Thyroid gland (tissue), 7 donors: ENCODE results near the genes ZBTB46 and ZNF512B.

- PRO-cap, 2 experiments: no peak in any of the 2 experiments
- RAMPAGE, long total RNA, 5 experiments: no peak in any of the 5 experiments
Observed at GRCh38 chr20:63765144-63765597, 25.6 kb downstream of the SLC2A4RG start.

DNA sequence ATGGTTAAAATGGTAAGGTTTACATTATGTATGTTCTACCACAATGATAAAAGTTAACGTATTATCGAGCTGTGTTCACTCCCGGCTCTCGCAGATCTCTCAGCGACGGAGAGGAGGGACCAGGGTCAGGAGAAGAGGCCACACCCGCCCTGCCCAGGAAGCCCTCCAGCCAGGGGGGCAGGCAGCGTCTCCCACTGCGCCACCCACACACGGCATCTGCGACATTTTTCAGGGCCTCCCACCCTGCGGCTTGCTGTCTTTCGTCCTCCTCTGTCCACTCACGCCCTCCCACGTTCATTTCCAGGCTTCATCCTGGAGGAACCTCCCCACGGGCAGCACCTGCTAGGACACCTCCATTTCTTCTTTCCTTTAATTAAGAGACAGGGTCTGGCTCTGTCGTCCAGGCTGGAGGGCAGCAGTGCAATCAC, 43.3 kb downstream of the ZBTB46 start:
- PRO-cap, 2 experiments: no peak in any of the 2 experiments
- RAMPAGE, long total RNA, 5 experiments: no peak in any of the 5 experiments

DNA sequence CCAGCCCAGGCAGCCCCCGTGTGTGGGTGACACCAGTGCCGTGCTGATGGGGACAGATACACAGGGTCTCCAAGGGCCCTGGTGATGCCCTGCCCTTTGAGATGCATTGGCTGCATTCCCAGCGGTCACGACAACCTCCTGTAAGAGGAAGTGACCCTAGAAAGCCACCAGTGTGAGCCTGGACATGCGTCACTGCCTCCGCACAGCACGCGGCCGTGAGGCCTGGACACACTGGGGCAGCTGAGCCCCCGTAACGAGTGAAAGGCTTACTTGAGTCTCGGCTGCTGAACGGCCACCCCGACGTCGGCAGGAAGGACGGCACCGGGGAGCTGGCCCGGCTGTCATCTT, 41.5 kb downstream of the ZBTB46 start:
- PRO-cap, 2 experiments: no peak in any of the 2 experiments
- RAMPAGE, long total RNA, 5 experiments: no peak in any of the 5 experiments

DNA sequence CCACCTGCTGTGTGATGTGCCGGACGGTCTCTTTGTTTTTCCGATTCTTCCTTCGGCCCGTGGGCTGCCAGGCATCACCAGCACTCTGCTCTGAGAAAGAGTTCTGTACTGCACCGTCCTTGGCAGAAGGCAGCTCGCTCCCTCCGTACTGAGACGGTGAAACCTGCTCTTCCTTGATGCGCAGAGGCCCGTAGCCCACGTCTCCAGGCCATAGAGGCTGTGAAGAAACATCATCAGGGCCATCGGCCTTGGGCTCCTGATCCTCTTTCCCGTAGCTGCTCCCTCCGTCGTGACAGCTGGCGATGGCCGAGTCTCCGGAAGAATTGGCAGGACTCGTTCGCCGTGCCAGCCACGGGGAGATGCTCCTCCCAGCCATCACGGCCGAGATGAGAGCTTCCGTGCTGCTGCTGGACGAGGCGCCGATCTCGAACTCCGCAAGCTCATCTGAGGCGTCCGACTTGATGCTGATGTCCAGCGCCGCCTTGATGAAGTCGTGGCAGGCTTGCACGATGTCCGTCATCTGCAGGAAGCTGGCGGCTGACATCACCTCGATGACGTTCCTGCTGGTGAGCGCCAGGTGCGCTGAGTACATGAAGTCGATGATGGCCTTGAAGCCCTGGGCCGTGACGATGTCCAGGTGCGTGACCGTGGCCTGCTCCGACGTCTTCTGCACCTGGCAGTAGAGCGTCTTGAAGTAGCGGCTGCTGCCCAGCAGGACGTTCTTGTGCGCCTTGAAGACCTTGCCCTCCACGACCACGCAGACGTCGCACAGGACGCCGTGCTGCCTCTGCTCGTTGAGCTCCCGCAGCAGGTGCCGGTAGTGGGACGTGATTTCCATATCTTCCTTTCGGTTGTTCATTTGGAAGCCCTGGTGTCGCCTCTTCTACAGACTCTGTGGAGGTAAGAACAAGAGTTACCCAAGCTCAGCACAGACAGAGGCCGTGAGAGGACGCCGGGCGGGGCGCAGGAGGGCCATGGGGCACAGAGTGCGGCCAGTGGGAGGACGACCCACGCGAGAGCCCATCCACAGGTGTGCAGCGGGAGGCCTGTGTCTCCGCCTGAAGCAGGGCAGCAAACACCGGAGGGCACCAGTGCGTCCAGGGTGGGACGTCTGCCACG, 40.8 kb downstream of the ZBTB46 start:
- PRO-cap, 2 experiments: no peak in any of the 2 experiments
- RAMPAGE, long total RNA, 5 experiments: no peak in any of the 5 experiments

DNA sequence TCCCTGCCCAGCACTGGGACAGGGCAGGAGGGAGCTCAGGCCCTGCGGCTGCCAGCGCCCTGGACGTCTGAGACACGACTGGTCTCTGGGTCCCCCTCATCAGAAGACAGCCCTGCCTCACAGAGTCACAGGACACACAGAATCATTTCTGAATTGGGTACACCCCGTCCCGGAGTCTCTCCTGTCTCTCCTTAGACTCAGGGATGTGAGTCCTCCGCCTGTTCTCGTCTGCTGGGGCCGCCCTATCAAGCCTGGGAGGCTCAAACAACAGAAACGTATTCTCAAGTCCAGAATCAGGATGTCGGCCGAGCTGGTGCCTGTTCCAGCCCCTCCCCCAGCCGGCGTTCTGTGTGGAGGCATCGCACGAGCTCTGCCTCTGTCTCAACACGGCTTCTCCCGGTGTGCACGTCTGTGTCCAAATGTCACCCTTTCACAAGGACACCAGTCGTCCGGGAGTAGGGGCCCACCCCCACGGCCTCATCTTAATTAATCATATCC, 39.4 kb downstream of the ZBTB46 start:
- PRO-cap, 2 experiments: no peak in any of the 2 experiments
- RAMPAGE, long total RNA, 5 experiments: no peak in any of the 5 experiments

DNA sequence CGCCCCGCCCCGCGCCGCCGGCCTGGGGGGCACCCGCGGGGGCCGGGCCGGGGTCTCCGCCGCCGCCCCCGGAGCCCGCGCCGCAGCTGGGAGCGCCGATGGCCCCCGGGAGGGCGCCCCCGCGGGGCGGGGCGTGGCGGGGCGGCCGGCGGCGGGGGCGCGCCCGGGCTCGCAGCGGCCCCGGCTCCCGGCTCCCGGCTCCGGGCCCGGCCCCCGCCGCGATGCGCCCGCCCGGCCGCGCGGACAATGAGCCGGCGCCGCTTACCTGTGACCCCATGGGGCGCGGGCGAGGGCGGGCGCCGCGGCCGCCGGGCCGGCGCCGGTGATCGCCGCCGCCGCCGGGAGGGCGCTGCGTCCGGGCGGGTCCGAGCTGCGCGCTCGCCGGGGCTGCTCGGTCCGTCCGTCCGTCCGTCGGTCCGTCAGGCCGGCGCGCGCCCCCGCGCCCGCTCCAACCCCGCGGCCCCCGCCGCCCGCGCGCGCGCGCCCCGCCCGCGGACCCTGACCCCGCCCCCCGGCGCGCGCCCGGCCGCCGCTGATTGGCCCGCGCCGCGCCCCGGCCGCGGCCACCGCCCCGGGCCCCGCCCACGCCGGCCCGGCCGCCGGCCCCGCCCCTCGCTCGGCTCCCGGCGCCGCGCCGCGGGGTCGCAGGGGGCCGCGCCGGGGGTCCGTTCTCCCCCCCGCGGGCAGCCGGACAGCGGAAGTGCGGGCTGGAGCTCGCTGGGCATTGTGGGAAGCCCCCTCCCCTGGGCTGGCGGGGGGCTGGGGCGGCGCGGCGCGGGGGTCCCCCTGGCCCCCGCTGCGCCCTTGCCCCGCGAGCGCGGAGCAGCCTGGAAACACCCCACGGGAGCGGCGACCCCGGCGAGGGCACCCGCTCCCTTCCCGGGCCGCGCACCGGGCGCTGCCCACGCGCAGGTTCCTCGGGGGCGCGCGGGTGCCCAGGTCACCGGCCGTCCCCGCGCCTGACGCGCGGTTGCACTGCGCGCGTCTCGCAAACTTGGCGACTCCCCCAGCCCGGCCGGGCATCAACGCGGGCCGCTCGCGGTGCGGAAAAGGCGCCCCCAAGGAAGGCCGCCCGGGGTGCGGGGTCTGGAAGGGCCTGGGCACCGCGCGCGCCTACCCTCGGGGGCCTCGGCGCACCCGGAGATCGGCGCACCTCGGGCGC, at the start of gene ZBTB46:
ZBTB46 (minus strand) TSS at position 433 of the 1,162 bp plus-strand sequence.
- PRO-cap, 2 experiments: peak in 2 of 2 experiments; most common plus-strand start position 144 of the sequence (in 1); most common minus-strand start position 84 of the sequence (in 2)
- RAMPAGE, long total RNA, 5 experiments: no peak in any of the 5 experiments

GRCh38 chr20:63848577-63848886, 12.8 kb upstream of the ABHD16B start:
- PRO-cap, 2 experiments: no peak in any of the 2 experiments
- RAMPAGE, long total RNA, 5 experiments: no peak in any of the 5 experiments

DNA sequence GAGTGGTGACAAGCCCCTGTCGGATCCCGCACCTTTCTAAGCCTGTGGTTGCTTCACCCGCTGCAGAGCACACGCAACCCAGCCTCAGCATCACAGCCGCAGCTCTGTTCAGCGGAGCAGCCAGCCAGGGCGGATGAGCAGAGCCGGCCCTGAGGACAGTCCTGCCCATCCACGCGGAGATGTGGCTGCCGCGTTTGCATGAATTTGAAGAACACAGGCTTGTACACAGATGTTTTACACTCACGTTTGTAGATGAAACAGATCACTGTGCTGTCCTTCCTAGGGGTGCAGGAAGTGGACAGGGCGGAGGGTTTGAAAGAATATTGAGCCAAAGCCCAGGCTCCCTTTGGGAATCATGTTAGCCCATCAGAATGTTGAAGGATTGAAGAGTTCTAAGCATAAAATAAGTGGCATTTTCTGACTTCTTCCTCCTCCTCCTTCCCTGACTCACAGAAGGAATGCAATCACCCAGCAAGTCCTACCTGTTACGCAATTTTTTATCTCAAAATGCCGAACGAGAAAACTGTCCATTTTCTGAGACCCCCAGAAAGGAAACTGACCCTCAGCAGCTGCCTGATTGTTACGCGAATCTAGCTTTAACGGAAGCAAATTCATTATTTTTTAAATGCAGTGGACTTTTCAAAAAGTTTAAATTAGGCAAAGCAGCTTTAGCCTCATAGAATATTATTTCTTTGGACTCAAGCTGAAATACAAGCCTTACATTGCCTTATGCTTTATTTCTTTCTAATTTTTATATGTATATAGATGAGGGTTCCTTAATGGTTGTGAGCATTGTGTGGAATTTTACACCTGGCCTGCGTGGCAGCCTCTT, 4.8 kb upstream of the DNAJC5 start:
- PRO-cap, 2 experiments: no peak in any of the 2 experiments
- RAMPAGE, long total RNA, 5 experiments: no peak in any of the 5 experiments

GRCh38 chr20:63909697-63910262, 14.9 kb downstream of the DNAJC5 start:
- PRO-cap, 2 experiments: no peak in any of the 2 experiments
- RAMPAGE, long total RNA, 5 experiments: no peak in any of the 5 experiments

DNA sequence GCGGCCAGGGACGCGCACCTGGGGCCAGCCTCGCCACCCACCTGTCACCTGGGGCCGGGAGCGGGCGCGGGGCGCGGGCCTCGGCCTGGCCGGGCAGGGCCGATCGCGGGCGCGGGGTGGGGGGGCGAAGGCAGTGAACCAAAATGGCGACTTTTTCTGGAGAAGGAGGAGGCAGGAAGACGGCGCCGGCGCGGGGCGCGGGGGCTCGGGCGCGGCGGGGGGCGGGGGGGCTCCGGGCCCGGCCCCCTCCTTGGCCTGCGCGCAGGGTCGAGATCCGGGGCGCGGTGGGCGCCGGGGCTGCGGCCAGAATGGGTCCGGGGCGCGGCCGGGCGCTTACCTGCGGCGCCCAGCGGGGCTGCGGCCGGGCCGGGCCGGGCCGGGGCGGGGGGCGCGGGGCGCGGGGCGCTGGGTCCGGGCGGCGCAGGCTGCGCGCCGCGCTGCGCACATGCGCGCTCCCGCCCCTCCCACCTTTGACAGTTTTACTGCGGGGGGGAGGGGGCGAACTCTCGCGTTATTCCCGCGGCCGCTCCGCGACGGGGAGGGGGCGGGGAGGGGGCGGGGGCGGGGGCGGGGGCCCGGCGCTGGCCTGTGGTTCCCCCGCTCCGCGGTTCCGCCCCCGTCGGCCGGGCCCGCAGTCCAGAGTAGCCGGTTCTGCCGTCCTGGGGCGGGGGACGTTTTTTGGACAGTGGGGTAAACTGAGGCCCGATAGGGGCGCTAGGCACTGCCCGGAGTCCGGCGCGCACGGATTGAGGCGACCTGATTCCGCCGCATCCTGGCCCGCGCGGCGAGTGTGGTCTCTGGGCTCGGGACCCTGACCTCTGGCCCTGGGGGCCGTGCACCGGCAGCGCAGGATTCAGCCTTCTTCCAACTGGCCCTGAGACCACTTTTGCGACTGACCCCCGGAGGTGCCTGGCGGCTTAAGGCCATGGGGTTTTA, at the start of gene ZNF512B:
ZNF512B (minus strand) TSS at position 454 of the 936 bp plus-strand sequence.
- PRO-cap, 2 experiments: peak in 2 of 2 experiments; most common plus-strand start position 163 of the sequence (in 1); most common minus-strand start position 472 of the sequence (in 2)
- RAMPAGE, long total RNA, 5 experiments: start-site peak on the minus strand in 1 of 5 experiments, centred at position 386 of the sequence, 82 reads per replicate

GRCh38 chr20:63975008-63975497, 4.4 kb downstream of the SAMD10 start:
- PRO-cap, 2 experiments: no peak in any of the 2 experiments
- RAMPAGE, long total RNA, 5 experiments: no peak in any of the 5 experiments

GRCh38 chr20:63979799-63980706, 611 bp upstream of the SAMD10 start:
- PRO-cap, 2 experiments: peak in 1 of 2 experiments; most common plus-strand start chr20:63980181 (in 1); most common minus-strand start chr20:63979988 (in 1)
- RAMPAGE, long total RNA, 5 experiments: no peak in any of the 5 experiments

GRCh38 chr20:63982621-63983280, 1.8 kb downstream of the PRPF6 start:
- PRO-cap, 2 experiments: no peak in any of the 2 experiments
- RAMPAGE, long total RNA, 5 experiments: no peak in any of the 5 experiments

DNA sequence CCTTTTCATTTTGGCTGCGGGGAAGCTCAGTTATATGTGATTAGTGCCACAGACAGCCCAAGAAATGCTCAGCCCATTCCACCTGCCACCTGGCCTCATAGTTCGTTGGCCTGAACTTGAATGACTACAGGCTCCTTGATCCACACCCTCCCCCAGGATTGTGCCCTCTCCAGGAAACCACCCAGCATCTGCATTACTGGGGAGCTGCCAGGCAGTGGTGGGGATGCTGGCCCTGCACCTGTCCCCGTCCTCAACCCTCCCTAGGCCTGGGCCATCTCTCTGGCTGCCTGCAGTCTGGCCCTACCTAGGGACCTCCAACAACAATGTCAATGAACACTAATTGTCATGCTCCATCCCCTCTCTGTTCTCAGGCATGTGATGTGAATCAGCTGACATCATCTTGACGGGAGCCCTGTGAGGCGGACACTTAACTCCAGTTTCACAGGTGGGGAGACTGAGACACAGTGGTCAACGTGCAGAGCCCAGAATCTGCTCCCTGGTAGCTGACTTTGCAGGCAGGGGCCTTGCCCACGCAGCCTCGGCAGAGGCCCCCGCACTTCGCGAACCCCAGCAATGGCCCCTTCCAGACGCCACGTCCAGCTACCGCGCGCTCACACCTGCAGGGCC, 826 bp upstream of the TCEA2 start:
- PRO-cap, 2 experiments: peak in 1 of 2 experiments; most common plus-strand start position 392 of the sequence (in 1)
- RAMPAGE, long total RNA, 5 experiments: no peak in any of the 5 experiments

GRCh38 chr20:64161878-64162373, 2.3 kb upstream of the MYT1 start:
- PRO-cap, 2 experiments: no peak in any of the 2 experiments
- RAMPAGE, long total RNA, 5 experiments: no peak in any of the 5 experiments

DNA sequence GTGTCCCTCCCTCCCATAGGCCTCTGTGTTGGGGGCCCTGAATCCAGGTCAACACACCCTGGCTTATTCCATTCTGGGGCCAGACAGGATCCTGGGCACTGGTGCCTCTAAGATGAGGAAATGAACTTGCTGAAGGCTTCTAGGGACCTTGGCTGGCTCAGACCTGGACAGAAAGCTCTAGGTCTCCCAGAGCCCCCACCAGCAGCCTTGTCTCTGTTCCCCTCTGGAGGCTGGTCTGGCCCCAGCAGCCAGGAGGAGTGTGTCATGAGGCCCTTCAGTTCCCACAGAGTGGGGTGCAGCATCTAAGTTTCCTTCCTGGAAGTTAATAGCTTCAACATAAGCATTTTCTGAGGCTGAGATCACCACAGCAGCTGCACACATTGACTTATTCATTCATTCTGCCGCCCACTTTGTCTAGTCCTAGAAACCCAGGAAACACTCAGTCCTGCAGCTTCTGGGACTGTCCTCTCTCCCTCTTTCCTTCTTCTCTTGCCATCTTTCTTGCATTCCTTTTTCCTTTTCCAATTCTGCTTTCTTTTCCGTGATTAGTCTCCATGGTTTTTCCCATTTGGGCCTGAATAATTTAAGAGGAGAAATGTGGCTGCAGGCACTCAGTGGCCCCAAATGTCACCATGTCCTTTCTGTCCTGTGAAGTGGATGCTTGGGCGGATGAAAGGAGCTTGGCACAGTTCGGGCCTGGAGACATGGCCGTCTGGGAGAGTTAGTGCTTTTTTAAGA, 31.2 kb upstream of the PCMTD2 start:
- PRO-cap, 2 experiments: no peak in any of the 2 experiments
- RAMPAGE, long total RNA, 5 experiments: no peak in any of the 5 experiments

- PRO-cap, 2 experiments: no peak in any of the 2 experiments
- RAMPAGE, long total RNA, 5 experiments: no peak in any of the 5 experiments
Observed at GRCh38 chr20:64259692-64260401, 4.3 kb downstream of the PCMTD2 start.

GRCh38 chr20:64273119-64273590, 17.6 kb downstream of the PCMTD2 start:
- PRO-cap, 2 experiments: no peak in any of the 2 experiments
- RAMPAGE, long total RNA, 5 experiments: no peak in any of the 5 experiments

GRCh38 chr20:64328644-64329143, 73.1 kb downstream of the PCMTD2 start:
- PRO-cap, 2 experiments: peak in 1 of 2 experiments; most common minus-strand start chr20:64328979 (in 1)
- RAMPAGE, long total RNA, 5 experiments: no peak in any of the 5 experiments